Placental pericyte (primary cell): ENCODE data around the genes PDE3B, CALCB, PLEKHA7, KCNJ11 and SAAL1.

- CAGE, long polyA plus RNA: no peak
Measured at GRCh38 chr11:14643479-14643914, at the start of gene PDE3B. TSS of gene PDE3B (plus strand) at chr11:14643804.

DNA sequence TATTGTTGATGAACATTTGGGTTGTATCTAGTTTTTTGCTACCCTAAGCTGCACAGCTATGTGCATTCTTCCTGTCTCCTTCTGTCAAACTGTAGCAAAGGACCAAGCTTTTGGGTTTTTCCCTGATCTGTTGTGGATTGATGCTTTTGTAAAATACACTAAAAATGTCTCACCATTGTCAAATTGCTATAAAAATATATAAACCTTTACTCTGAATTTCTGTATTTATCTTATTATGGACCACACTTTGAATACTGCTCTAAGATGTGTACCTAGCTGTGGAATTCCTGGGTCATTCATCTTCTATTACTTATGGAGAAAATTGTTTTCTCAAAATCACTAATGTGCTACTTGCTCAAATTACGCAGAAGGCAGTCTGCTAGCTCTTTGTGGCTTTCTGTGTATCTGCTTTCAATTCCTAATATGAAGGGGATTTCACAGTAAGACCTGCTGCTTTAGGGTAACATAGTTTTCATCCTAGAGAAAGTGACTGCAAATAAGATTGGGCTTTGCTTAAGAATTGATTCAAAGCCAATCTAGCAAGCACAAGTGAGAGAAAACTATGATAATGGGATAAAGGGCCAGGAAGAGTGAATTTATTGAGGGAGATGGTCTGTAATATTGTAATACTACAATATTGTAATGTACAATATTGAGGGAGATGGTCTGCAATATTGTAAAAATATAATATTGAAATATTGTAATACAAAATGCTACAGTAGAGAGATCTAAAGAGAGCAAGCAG is 123.3 kb downstream of the CYP2R1 start:
- CAGE, long polyA plus RNA: no peak

- CAGE, long polyA plus RNA: no peak
Measured at GRCh38 chr11:15073118-15073693, at the start of gene CALCB. TSS of gene CALCB (plus strand) at chr11:15073593.

DNA sequence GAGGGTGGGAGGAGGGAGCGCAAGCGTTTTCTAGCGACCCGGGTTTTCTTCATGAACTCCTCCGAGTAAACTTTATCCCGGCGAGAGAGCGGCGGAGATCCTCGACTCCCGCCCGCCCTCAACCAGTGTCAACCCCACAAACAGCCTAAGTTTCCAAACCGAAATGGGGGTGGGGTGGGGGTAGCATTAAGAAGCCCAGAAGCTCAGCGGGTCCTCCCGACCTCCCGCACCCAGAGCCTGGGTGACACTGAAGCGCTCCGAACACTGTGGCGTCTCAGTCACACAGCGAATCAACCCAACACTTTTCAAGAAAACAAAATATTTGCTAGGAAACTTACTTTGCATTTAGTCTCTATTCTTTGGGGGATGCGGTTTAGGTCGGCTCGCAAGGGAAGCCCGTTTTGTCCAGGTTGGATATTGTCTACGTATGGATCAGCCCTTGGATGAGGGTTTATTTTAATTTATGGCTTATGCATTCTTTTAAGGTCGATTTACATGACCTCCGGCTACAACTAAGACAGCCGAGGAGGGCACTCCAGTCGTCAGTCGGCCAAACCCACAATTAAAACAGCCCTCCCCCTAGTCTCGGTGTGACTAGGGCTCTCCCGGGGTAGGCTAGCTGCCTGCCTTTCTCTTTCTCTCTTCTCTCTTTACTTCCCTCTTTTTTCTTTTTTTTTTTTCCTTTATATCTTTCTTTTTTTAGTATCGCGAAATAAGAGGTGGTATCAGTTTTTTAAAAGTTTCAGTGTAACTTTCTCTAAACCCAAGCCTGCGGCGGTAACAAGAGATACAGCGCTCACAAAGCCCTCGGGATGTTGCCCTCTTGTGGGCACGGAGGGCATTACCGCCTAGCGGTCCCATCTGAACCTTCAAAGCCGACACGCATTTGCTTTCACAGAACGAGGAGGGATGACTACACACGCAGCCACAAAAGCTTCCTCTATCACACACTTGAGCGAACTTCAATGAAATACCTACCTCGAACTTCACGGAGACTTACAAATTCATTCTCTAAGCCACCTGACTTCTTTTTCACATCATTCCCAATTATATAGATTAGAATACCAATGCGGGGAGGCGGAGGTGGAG is 132.5 kb upstream of the C11orf58 start:
- CAGE, long polyA plus RNA: no peak

DNA sequence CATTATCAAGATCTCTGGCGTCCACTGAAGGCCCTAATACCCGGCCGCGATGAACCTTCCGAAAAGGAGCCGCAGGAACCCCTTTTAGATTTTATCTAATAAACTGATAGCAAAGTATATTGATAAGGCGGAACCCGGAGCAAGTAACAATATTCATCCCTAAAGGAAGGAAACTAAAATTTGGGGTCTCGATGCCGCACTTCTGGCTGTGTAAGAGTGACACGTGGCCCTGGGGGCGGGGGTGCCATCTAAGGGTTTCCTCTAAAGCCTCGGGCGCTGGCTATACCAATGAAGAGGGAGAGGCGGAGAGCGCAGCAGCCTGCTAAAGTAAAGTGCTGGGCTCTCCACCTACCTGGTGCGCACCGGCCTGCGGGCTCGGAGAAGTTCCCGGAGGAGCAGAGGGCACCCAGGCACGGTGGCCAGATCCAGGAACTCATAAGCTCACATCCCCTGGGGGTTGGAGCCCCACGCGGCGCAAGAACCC is 127.9 kb upstream of the C11orf58 start:
- CAGE, long polyA plus RNA: no peak

DNA sequence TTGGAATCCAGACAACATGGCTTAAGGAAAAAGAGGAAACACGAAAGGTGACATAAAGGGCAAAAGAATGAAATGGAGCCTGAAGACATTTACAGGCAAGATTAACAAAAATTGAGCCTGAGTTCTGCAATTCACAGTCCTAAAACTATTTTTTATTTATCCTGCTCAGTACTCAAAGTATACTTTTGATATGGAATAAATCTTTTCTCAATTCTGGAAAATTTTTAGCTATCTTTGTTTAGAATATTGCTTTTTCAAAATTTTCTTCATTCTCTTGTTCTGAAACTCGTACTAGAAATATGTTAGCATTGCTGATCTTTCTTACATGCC is 83.1 kb upstream of the C11orf58 start:
- CAGE, long polyA plus RNA: no peak

GRCh38 chr11:16751073-16751796 is 12.8 kb downstream of the C11orf58 start:
- CAGE, long polyA plus RNA: no peak

- CAGE, long polyA plus RNA: no peak
Measured at GRCh38 chr11:16864884-16865247, 126.4 kb downstream of the C11orf58 start.

- CAGE, long polyA plus RNA: no peak
Measured at GRCh38 chr11:16878117-16878962, 135.9 kb downstream of the PLEKHA7 start.

GRCh38 chr11:16905716-16906285 is 108.4 kb downstream of the PLEKHA7 start:
- CAGE, long polyA plus RNA: no peak

DNA sequence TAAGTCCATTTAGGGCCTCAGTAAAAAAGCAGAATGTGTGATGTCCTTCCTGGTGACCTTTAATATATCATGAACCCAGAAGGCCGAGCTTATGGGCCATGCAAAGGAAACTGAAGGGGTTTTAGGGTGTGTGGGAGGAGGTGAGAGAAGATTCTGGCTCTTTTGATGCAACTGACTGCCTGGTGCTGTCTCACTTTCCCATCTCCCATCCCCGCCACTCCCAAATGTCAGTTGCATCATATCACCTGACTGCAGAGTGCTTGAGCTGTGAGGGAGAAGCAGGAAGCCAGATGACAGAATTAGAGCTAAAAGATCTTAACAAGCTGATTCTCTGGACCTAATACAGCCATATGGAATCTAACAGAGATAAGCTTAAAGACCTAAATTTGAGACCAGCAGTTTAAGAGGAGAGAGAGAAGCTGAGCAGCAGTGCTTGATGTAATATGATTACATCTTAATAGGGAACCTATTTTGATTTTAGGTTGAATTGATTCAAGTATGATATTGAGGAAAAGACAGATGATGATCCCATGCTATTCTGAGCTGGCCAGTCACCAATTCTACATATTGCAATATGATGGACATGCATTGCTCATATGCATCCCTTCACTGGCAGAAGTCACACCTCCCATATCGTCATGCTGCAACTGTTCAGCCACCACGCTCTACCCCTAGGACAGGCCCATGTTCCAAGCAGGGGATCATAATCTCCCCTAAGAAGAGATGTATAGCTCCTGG is 45.1 kb downstream of the PLEKHA7 start:
- CAGE, long polyA plus RNA: no peak

- CAGE, long polyA plus RNA: no peak
Measured at GRCh38 chr11:16997037-16998184, 16.8 kb downstream of the PLEKHA7 start.

DNA sequence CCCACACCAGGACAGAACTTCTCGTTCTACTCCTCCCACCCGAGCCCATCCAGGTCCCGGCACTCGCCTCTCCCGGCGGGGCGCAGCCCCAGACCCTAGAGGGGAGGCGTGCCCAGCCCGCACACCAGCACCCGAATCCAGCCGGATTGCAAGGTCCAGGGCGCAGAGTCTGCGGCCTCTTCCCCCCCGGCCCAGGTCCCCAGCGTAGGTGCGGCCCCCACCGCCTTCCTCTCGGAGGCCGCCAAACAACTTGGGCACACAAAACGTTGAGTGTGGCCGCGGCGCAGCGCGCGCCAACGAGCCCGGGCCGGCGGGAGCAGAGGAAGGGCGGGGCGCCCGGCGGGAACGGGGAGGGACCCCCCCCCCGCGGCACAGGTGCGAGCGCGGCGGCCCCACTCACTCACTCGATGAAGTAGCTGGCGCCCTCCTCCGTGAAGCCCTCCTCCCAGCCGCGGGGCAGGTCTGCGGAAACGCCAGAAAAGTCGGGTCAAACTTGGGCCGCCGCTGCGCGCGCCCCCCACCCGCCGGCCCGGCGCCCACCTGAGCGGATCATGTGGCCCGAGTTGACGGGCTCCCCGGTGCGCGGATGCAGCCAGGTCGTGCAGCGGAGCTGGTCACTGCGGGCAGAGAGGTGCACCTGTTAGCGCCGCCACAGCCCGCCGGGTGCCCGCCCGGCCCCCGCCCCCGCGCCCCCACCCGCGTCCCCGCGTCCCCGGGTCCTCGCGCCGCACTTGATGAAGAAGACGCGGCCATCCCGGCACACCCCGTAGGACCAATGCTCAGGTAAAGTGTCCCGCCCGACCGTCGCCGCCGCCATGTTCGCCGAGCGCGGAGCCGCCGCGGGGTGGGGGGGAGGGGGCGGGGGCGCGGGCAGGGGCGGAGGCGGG is at the start of gene PLEKHA7:
Gene PLEKHA7, minus strand, starts transcription at position 830 of the 887 bp plus-strand sequence.
- CAGE, long polyA plus RNA: no peak

DNA sequence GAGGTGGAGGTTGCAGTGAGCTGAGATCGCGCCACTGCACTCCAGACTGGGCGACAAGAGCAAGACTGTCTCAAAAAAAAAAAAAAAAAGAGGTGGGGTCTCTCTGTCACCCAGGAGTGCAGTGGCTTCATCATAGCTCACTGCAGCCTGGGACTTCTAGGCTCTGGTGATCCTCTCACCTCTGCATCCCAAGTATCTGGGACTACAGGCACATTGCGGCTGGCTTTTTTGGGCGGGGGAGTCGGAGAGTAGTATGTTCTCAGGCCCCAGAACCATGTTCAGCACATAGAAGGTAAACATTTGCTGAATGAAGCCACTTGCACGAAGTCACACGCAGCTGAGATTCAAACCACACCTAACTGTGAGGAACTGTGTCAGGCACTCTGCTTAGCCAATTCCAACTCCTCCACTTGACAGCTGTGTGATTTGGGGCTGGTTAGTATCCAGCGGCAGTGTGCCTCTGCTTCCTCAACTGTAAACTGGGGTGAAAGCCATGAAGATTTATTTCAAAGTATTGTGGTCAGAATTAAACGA is 917 bp downstream of the RPS13 start:
- CAGE, long polyA plus RNA: no peak

- CAGE, long polyA plus RNA: no peak
Measured at GRCh38 chr11:17388594-17388977, at the start of gene KCNJ11. TSS of gene KCNJ11 (minus strand) at chr11:17388659.

DNA sequence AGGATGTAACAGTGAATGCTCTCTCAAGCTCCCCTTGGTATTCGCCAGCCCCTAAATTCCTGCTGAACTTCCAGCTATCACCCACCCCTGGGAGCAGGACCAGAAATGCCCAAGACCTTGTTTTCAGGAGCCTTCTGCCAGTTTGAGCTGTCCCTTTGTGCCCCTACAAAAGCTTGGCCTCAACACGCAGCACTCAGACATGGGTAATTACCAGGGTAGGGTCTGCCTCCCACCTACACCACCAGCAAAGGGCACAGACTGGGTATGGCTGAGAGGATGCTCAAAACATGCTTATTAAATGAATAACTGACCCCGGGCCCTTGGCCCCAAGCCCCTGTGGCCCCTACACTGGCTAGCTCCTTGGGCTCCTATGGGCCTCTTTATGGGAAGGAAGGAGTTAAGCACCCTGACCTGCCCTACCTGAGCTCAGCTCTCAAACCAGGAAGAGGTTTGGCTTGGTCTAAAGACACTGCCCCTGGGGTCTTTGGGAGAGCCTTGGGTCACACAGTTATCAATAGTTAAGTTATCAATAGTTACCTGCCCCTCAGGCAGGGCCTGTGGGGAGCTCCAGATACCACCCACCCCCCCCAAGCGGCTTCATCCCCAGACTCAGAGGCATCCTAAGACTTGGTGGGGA is 1.3 kb downstream of the USH1C start:
- CAGE, long polyA plus RNA: no peak

- CAGE, long polyA plus RNA: no peak
Measured at GRCh38 chr11:17687764-17688522, 31.4 kb upstream of the MYOD1 start.

DNA sequence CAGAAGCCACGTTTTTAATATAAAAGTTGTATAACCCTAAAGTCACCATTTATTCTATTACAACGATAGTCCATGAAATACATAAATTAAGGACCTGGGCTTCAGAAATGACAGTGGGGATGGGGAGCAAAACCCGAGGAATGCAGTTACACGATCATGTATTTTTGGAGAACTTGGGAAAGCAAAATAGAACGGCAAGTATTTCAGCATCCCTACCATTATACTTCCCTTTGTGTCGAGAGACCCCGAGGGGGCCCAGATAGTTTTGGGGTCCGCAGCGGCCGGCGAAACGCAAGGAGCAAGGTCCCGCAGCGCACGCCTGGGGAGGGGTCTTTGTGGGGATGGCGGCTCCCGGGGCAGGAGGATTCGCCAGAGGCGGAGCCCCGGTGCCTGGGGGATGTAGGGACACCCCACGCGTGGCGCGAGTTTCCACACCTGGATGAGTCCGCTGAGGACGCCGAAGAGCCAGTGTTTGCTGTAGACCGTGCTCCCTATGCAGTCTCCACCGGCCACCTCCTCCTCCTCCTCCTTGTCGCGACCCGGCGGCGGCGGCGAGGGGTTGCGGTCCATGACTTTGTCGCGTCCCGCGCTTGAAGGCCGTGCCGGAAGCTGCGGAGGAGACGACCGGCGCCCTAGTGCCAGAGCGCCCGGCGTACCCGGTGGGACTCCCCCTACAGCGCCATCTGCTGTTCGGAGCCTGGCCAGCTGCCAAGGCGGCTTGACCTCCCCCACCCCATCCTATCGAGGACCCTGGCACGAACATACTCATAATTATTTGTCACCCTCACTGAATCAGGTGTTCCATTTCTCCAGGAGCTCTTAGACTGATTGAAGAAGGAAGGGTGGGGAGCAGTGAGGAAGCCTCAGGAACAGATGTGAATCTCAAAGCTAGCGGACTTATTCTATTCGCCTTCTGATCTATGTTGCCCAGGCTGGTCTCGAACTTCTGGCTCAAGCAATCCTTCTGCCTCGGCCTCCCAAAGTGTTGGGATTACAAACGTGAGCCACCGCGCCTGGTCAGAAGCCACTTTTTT is at the start of gene SAAL1:
Gene SAAL1, minus strand, starts transcription at position 611 of the 1,034 bp plus-strand sequence.
- CAGE, long polyA plus RNA: no peak

GRCh38 chr11:18223744-18224365 is 12.7 kb downstream of the SAA4 start:
- CAGE, long polyA plus RNA: no peak

DNA sequence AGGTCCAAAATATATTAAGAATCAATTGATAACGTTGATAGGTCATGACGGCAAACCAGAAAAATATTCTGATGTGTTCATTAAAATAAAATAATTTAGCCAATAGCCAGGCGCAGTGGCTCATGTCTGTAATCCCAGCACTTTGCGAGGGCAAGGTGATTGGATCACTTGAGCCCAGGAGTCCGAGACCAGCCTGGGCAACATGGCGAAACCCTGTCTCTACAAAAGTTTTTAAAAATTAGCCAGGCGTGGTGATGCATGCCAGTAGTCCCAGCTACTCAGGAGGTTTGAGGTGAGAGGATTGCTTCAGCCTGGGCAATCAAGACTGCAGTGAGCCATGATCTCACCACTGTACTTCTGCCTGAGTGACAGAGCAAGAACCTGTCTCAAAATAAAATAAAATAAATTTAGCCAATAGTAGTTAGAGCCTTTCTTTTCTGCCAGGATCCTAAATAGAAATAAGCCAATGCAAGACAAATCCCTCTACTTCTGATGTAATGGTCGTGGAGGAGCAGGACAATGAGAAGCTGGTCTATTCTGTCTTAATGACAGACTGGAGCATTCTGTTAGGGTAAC is 12.2 kb downstream of the HPS5 start:
- CAGE, long polyA plus RNA: no peak